Skeletal muscle tissue (tissue), 7 donors: ENCODE measurements around a stretch of chr14.

DNA sequence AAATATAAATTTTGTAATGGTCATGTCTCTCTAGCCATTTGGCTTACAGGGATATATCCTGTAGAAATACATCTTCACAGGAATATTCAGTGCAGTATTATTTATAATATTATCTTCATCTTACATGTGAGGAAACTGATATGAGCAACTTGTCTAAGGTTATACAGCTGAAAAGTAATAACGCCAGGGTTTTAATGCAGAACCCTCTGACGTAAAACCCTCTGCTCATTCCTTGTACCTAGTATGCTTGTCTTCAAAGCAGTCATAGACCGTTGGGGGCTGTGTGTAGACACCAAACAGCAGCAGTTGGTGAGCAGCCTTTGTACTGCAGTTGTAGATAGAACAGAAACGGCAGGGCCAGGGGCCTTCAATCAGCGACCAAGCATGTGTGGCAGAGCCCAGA, 28.0 kb downstream of the EVL start:
- PRO-cap, 3 experiments = no peak in any of the 3 experiments
- RAMPAGE, long total RNA = no peak
- RRBS, 2 experiments = no CpG with 5 or more reads among the region's 5 CpGs

DNA sequence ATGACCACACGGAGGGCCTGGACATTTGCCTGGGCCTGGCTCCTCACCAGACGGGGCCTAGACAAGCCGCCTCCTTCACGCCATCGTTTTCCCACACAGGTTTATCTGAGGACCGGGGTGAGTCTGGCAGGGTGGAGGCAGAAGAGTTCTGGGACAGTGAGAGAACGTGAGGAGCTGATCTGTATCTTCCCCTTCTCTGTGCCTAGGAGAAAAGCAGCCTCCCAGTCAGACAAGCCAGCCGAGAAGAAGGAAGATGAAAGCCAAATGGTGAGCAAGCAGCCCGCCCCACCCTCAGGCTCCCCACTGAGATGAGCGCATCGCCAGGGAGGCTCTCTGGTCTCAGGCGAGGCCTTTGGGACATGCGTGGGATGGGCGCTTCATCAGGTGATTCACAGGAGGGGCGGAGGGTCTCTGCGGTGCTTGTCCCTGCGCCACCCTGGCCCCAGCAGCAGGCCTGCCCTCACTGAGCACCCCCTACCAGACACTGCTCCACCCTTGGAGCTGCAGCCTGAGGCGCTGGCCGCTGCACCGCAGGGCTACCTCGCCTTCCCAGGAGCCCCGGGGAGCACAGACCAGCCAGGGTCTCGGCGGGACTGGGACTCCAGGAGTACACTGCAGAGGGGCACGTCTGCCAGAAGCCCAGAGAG, 26.8 kb downstream of the DEGS2 start:
- PRO-cap, 3 experiments = no peak in any of the 3 experiments
- RAMPAGE, long total RNA = no peak
- RRBS, 2 experiments = no CpG with 5 or more reads among the region's 25 CpGs

GRCh38 chr14:100193782-100194045, 34.3 kb upstream of the DEGS2 start:
- PRO-cap, 3 experiments = no peak in any of the 3 experiments
- RAMPAGE, long total RNA = no peak
- RRBS, 2 experiments = no CpG with 5 or more reads among the region's 5 CpGs

GRCh38 chr14:100221550-100222208, 17.3 kb upstream of the YY1 start:
- PRO-cap, 3 experiments = no peak in any of the 3 experiments
- RAMPAGE, long total RNA = no peak
- RRBS, 2 experiments = no CpG with 5 or more reads among the region's 15 CpGs

DNA sequence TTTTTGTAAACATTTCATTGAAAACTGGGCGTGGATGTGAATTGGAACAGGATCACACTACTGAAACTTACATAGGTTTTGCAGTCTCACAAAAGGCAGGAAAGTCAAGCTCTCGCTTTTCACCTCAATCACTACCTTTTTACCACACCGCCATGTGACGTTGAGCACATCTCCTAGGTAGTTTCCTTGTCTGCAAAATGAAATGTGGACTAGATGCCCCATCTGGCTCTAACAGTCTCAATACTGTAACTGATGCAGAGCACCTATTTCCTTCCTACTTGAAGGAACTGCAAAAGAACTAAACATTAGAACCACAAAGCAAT, 4.4 kb upstream of the YY1 start:
- PRO-cap, 3 experiments = no peak in any of the 3 experiments
- RAMPAGE, long total RNA = no peak
- RRBS, 2 experiments = no CpG with 5 or more reads among the region's 4 CpGs

GRCh38 chr14:100293991-100294580, 12.2 kb downstream of the SLC25A29 start:
- PRO-cap, 3 experiments = no peak in any of the 3 experiments
- RAMPAGE, long total RNA = no peak
- RRBS, 2 experiments = no CpG with 5 or more reads among the region's 11 CpGs

- PRO-cap, 3 experiments = peak in 1 of 3 experiments; most common plus-strand start chr14:100305688 (in 1)
- RAMPAGE, long total RNA = no peak
- RRBS, 2 experiments = 3% methylated on average over 30 to 38 of the region's 83 CpGs
Measured at GRCh38 chr14:100305205-100306183, 750 bp downstream of the SLC25A29 start.

- PRO-cap, 3 experiments = no peak in any of the 3 experiments
- RAMPAGE, long total RNA = no peak
- RRBS, 2 experiments = no CpG with 5 or more reads among the region's 8 CpGs
Measured at GRCh38 chr14:100371590-100372245, 3.4 kb downstream of the WARS1 start.

GRCh38 chr14:100391126-100391705, 14.9 kb downstream of the WDR25 start:
- PRO-cap, 3 experiments = no peak in any of the 3 experiments
- RAMPAGE, long total RNA = no peak
- RRBS, 2 experiments = 84 to 95% methylated on average over 4 of the region's 16 CpGs

GRCh38 chr14:100409888-100410423, 33.7 kb downstream of the WDR25 start:
- PRO-cap, 3 experiments = no peak in any of the 3 experiments
- RAMPAGE, long total RNA = no peak
- RRBS, 2 experiments = no CpG with 5 or more reads among the region's 8 CpGs

GRCh38 chr14:100482325-100482687, 104.9 kb downstream of the BEGAIN start:
- PRO-cap, 3 experiments = no peak in any of the 3 experiments
- RAMPAGE, long total RNA = no peak
- RRBS, 2 experiments = no CpG with 5 or more reads among the region's 1 CpG

GRCh38 chr14:100557494-100557910, 29.7 kb downstream of the BEGAIN start:
- PRO-cap, 3 experiments = peak in 1 of 3 experiments; most common minus-strand start chr14:100557723 (in 1)
- RAMPAGE, long total RNA = no peak
- RRBS, 2 experiments = no CpG with 5 or more reads among the region's 8 CpGs

DNA sequence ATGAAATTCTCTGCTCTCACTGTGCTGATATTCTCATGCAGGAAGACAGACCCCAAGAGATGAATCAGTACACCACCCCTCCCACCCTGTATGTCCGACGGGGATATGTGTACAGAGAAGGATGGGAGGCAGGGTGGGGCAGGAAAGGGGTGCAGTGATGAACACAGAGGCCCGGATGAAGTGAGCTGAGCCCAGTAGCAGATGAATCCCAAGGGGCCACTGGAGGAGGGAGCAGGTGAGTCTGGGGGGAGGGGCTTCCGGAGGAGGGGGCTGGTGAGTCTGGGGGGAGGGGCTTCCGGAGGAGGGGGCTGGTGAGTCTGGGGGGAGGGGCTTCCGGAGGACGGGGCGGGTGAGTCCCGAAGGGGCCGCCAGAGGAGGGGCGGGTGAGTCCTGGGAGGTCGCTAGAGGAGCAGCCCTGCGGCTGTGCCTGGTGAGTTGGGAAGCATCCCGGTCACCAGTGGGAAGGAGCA, 14.2 kb downstream of the BEGAIN start:
- PRO-cap, 3 experiments = no peak in any of the 3 experiments
- RAMPAGE, long total RNA = no peak
- RRBS, 2 experiments = 11 to 13% methylated on average over 8 of the region's 14 CpGs

DNA sequence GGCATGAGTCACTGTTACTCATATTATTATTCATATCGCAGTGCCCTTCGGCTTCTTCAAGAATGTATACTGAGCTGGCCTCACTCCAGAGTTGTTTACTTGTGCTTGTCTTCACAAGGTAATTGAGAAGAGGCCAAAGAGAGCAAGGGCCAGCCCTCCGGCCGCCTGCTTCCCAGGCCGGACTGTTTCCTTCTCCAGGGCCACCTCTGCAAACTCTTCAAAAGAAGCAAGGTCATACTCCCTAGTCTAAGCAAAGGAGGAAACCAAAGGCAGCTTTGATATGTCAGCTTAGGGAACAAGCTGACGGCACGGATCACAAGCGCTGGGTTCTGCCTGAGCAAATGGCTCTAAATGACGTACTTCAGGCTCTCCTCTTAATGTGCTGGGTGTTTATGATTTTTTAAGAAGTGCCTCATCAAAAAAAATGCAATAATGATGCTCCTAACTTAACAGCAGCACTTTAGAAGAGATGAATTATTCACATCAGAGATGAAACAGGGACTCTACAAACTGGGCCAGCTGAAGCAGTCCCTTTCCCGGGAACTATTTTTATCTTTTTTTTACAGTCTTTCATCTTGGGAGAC, 65.7 kb upstream of the DLK1 start:
- PRO-cap, 3 experiments = no peak in any of the 3 experiments
- RAMPAGE, long total RNA = no peak
- RRBS, 2 experiments = no CpG with 5 or more reads among the region's 10 CpGs

DNA sequence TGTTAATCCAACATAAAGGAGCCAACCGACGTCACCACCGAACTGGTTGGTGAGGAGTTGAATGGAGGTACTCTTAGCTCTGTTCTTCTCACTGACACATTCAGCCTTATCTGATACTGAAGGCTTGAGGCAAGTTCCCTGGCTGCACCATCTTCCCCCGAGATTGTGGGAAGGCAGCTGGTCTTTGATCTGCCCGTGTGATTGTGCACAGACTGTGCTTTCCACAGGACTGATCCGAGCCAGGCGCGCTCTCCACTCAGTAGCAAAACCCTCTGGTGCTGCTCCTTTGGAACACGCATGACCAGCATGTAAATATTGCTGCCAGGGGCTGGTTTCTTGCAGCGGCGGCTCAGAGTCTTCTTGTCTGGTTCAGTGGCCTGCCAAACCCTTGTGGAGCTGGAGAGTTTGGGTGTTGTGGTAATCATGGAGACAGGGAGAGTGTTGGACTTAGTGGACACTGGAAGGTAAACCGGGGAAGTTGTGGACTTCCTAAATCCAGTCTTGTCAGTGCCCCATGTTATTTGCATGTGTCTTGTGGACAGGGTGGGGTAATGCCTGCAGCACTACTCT, 30.0 kb upstream of the DLK1 start:
- PRO-cap, 3 experiments = no peak in any of the 3 experiments
- RAMPAGE, long total RNA = no peak
- RRBS, 2 experiments = no CpG with 5 or more reads among the region's 12 CpGs

GRCh38 chr14:100771156-100771643, 44.5 kb downstream of the DLK1 start:
- PRO-cap, 3 experiments = no peak in any of the 3 experiments
- RAMPAGE, long total RNA = no peak
- RRBS, 2 experiments = no CpG with 5 or more reads among the region's 11 CpGs

DNA sequence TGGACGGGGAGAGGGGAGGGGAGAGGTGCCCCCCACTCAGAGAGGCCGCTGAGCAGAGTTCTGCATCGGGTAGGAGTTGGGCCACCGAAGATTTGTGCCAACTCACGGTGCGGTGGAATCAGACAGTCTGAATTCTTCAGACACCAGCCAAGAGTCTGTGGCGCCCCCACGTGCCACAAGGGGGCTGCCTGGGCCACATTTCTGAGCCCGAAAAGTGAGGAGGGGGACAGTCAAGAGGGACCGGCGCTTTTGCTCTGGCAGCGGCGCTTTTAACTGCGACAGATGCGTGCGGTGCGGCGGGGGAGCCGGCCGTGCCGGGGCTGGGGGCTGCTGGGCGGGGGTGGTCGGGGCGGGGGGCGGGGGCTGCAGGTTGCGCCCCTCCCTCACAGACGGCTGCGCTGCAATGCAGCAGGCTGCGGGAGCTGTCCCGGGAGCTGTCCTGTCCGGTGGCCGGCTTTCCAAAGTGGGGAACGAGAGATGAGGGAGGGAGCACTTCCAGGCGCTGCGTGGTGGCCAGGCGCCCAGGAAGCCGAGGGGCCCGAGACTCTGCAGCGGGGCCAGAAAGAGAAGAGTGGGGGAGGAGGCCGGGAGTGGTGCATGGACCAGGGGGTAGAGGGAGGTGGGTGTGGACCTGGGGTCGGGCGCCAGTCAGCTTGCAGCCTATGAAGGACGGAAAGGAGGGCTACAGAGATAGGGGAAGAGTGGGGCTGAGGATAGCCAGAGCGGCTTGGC, 1.0 kb upstream of the RTL1 start:
- PRO-cap, 3 experiments = no peak in any of the 3 experiments
- RAMPAGE, long total RNA = no peak
- RRBS, 2 experiments = 17 to 18% methylated on average over 13 of the region's 44 CpGs

DNA sequence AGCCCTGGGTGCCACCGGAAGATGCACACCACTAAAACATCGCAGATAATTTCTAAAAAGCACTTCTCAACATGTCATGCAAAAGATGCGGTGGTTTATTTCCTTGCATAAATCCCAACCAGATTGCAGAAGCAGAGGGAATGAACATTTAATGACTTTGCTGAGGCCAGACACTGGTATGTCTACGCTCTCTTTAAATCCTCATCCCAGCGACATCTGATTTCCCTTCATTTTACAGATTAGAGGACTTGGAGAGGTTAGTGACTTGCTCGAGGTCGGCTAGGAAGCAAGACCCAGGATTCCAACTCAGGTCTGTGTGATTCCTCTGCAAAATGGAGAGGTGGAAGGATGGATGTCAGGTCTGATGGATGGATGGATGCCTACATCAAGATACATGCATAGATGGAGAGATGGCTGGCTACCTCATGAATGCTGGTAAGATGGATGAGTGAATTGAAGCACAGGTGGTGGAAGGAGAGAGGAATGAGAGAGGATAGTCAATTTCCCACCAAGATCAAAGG, 3.2 kb upstream of the RTL1 start:
- PRO-cap, 3 experiments = no peak in any of the 3 experiments
- RAMPAGE, long total RNA = no peak
- RRBS, 2 experiments = 29 to 37% methylated on average over 1 of the region's 7 CpGs

DNA sequence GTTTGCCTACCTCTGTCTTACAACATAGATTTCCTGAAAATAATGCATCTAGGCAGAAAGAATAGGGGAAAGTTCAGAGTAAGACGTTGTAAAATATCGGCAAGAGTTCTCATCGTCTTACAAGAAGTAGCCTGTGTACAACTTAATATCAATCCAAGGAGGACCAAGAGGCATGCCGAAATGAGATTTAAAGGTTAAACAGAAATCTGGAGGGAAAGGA, 355.9 kb upstream of the PPP2R5C start:
- PRO-cap, 3 experiments = no peak in any of the 3 experiments
- RAMPAGE, long total RNA = no peak
- RRBS, 2 experiments = no CpG with 5 or more reads among the region's 4 CpGs

DNA sequence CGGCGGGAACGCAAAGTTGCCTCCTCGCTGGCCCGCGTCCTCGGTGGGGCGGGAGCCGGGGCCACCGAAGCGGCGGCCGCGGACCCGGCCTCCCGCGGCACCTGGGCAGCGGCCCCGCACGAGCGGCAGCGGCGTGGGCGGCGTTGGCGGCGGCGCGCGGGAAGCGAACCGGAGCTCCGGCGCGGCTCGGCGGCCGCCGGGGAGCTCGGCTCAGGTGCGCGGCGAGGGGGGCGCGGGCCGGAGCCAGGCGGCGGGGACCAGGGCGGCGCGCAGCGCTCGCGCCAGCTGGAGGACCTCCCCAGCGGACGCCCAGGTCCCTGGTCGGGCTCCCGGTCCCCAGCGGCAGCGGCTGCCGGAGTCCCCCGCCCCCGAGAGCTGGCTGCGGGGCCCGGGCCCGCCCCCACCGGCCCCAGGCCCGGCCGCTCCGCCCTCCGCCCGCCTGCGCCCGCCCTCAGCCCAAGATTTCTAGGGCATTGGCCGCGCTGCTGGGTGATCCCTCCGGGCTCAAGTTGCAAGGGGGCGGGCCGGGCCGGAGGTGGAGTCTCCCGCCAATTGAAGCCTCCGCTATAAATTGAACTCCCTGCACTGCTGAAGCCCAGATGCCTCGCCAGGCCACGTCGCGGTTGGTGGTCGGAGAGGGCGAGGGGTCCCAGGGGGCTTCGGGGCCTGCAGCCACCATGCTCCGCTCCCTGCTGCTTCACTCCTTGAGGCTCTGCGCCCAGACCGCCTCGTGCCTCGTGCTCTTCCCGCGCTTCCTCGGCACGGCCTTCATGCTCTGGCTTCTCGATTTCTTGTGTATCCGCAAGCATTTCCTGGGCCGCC, 200.4 kb upstream of the PPP2R5C start:
- PRO-cap, 3 experiments = peak in 1 of 3 experiments; most common plus-strand start position 598 of the sequence (in 1); most common minus-strand start position 351 of the sequence (in 1)
- RAMPAGE, long total RNA = no peak
- RRBS, 2 experiments = 4 to 5% methylated on average over 53 of the region's 101 CpGs